ENCODE measurements around a stretch of chr16.

DNA sequence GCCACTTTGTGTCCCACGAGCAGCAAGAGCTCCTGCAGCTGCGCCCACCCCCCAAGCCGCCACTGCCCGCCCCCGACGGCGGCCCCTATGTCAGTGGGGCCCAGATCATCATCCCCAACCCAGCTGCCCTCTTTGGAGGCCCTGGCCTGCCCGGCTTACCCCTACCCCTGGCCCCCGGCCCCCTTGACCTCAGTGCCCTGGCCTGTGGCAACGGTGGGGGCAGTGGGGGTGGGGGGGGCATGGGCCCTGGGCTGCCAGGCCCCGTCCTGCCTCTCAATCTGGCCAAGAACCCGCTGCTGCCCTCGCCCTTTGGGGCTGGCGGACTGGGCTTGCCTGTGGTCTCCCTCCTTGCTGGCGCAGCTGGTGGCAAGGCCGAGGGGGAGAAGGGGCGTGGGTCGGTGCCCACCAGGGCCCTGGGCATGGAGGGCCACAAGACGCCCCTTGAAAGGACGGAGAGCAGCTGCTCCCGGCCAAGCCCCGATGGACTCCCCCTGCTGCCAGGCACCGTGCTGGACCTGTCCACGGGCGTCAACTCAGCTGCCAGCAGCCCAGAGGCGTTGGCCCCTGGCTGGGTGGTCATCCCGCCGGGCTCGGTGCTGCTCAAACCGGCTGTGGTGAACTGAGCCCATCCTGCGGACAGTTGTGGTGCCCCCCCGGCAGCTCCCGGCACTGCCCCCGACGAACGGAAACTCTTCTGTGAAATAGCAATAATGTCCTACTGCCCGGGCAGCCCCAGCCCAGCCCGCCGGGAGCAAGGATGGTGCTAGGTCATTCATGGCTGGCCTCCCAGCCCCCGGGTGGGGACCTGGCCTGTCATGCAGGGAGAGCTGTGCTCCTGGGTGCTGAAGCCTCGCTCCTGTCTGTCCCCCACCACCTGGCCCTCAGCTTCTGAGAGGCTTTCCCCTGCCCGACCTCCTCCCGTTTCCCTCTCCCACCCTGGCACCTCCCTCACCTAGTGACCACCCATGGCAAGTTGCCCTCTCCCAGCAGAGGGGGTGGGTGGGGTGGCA is 13.9 kb downstream of the PAM16 start:
- PRO-cap, result no peak

DNA sequence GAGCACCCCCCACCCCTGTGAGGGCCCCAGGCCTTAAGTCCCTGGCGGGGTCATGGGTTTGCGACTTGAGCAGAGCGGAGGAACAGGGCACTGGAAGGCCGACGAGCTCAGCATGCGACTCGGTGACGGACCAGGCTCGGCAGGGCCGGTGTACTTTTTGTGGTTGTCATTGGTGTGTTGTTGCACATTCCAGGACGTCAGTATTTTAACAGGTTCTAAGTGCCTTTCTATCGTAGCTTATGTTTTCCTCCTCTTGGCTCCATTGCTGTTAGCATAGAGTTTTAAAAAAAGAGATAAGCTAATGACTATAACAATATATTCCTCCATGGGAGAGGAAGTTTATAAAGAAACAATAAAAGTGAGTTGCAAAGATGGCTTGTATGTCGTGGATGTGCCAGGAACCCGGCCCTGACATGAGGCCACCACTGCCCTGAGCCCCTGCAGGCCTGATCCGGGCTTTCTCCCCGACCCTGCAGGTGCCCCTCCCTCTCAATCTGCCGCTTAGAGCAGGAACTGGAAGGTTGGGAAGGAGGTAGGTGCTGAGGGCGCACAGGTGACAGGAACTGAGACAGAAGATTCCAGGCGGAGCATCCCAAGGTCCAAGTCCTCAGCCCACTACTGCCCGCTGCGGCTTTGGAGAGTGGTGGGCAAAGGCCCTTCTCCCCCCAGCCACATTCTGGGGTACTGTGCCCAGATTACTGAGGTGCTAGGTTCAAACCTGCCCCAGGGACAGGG is 11.7 kb downstream of the PAM16 start:
- PRO-cap, result no peak

DNA sequence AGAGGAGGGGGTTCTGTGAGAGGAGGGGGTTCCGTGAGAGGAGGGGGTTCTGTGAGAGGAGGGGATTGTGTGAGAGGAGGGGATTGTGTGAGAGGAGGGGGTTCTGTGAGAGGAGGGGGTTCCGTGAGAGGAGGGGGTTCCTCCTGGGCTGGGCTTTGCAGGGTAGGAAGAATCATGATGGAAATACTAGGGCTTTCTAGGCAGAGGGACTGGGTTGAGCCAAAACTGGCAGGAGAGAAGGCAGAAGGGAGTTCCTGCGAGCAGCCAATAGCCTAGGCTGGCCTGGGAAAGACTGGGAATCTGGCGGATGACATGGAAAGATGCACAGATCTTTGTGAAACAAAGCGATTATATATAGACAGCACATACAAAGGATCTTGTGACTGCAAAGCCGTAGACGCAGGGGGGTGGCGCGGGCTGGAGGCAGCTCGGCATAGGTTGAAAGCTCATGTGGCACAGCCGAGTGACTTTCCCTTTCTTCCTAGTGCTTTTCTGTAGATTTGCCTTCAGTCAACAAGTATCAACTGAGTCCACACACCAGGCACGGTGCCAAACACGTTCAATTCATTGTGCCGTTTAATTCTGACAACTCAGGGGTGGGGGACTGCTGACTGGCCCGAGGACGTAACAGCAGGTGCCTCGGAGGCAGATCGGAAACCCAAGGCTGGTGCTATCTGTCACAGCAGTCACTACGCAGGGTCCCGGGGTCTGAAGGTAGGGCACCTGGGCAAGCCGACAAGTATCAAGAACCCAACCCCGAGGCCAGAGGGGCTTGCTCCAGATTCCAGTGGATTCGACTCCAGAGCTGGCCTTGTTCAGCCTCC is 6.2 kb downstream of the PAM16 start:
- PRO-cap, result unidirectional peak, plus-strand start at position 648 of the sequence

DNA sequence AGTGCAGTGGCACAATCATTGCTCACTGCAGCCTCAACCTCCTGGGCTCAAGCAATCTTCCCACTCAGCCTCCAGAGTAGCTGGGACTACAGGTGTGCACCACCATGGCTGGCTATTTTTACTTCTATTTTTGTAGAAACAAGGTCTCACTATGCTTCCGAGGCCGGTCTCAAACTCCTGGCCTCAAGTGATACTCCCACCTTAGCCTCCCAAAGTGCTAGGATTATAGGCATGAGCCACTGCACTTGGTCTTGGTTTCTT is 5.1 kb upstream of the VASN start:
- PRO-cap, result no peak

DNA sequence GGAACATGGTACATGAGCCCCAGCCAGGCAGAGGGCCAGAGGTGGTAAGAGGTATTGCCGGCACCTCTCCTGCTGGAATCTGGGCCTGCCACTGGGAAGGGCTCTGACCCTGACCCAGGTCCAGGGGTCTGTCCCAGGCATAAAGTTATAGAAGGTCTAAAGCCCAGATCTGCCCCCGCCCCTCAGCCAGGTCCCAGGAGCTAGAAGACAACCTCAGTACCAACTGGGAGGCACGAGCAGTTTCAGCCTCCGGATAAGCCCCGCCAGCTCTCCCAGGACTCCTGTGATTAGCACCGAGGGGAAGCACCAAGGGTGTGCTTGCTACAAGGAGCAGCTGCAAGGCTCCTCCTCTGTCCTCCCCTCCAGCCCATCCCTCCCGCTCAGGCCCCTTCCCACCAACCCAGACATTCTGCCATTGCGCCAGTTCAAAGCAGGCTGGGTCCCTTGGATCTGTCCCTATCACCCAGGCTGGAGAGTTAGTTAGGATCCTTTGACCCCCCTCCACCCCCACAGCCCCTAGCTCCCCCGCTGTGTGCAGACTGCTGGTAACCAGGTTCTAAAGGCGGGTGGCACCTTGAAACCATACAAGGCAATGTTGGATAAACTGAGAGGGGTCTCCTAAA is 2.2 kb upstream of the VASN start:
- PRO-cap, result no peak

DNA sequence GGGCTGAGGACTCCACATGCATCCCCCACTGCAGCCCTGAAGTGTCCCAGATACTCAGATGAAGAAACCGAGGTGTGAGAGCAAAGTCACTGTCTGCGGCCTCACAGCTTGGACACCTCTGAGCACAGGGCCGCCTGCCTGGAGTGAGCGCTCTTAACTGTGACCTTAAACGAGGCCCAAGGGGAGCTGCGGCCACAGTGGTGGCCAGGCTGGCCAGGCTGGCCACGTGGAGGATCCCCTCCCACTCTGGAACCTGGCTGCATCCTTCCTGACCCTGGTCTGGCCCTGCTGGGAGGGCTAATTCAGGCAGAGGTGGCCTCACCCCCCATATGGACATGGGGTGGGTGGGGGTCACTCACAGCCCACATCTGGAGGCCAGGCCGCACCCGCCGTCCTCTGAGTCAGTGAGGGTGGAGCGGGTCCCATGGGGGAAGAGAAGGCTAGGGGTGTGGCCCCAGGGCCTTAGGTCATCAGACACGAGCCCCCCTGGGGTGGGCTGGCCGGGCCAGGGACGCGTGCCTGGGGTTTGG is 6.6 kb downstream of the VASN start:
- PRO-cap, result no peak

DNA sequence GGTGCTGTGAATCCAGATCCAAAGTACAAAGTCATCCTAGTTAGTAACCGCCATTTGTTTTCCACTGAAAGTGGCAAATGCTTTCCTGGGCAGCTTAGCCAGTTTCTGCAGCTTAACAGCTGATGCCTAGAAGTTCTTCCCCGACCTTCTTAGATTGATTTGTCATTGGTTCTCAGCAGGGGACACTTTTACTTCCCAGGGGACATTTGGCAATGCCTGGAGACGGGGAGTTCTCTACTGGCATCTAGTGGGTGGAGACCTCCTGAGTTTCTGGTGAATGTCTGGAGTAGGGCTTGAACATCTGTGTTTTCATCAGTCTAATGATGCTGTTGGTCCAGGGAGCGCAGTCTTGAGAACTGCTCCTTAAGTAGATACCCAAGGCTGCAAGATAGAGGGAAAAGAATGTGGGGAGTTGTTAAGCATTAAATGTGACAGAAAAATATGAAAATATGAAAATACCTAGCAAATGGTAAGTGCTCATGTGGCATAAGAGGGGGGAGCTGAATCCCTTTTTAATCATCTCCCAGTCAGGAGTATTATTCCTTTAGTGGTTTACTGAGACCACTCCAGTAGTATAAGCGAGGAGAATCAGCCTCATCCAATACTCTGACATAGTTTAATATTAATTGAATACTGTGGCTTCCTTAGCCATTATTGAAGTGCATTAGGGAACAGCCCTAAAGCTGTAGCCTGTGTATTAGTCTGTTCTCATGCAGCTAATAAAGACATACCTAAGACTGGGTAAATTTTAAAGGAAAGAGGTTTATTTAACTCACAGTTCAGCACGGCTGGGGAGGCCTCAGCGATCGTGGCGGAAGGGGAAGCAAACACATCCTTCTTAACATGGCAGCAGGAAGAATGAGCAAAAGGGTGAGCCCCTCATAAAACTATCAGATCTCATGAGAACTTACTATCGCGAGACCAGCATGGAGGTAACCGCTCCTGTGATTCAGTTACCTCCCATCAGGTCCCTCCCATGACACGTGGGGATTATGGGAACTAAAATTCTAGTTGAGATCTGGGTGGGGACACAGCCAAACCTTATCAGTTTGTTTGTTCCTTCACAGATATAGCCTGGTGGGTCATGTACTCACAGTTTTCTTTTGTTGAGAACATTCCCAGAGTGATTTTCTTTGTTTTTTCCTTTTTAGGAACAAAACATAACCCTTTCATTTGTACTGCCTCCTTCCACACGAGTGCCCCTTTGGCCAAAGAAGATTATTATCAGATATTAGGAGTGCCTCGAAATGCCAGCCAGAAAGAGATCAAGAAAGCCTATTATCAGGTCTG is 8.0 kb downstream of the DNAJA3 start:
- PRO-cap, result no peak

GRCh38 chr16:4668276-4668912 is 25.0 kb upstream of the NUDT16L1 start:
- PRO-cap, result no peak

- PRO-cap, result no peak
These were observed 14.3 kb upstream of the NUDT16L1 start for GRCh38 chr16:4679001-4679583.

DNA sequence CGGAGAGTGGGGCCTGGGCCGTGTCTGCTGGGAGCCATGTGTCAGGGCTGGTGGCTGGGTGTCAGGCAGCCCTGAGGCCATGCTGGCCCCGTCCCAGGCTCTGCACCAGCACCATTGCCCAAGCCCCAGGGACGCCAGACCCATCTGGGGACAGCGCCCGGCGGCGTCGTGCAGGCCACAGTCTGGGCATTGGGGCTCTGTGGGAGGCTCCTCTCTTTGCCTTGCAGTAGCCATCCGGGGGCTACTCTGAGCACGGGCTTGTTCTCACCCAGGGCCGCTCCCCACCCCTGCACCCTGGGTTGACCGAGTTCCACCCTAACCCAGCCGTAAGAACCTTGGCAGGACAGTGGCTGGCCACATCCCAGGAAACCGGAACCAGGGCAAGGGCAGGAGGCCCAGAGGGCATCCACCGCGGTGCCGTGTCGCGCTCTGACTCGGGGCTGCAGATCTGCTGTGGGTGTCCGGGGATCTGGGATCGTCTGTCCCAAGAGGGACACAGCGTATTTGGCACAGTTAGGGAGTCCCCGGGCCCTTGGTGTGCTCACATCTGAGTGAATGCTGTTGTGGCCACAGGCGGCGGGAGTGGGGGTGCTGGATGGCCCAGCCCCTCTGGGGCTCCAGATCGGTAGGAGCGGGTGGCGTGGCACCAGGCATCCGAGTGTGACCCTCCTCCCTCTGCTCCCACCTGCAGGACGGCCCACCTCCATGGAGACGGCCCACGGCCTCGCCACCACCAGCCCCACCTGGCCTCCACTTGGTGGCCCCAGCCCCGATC is 5.1 kb upstream of the NUDT16L1 start:
- PRO-cap, result no peak

DNA sequence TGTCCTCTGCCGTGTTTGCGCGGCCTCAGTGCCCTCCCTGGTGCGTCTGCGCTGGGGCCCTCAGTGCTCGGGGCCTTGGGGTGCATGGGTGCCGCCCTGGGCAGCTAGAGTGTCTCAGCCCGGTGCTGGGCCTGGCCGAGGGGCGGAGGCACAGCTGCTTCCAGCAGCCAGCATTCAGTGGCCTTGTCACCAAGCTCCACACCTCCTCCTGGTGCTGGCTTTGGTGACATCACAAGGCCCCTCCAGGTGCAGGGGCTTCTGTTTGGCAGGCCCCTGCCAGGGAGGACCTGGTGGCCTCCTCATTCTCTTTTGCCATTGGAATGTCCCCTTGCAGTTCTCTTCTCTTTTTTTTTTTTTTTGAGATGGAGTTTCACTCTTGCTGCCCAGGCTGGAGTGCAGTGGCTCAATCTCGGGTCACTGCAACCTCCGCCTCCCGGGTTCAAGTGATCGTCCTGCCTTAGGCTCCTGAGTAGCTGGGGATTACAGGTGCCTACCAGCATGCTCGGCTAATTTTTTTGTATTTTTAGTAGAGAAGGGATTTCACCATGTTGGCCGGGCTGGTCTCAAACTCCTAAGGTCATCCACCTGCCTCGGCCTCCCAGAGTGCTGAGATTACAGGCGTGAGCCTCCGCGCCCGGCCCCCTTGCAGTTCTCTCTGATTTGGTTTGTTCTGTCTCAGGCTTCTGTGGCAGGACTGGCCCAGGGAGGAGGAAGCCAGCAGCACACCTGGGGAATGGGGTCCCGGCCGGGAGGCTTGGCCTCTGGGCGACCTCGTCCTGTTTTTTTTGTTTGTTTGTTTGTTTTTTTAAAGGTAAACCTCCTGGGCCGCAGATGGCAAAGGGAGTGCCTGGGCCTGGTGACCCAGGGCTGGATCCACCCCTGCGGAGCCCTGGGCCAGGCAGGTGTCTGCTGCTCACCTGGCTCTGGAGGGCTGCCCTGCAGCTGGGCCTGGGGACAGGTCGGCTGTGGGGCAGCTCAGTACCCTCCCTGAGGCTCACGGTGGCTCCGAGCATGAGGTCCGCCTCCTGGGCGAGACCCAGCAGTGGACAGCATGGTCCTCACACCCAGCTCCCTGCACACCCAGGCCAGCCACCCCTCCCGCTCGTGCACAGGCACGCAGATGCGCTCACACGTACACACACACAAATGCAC is 3.6 kb upstream of the NUDT16L1 start:
- PRO-cap, result no peak

DNA sequence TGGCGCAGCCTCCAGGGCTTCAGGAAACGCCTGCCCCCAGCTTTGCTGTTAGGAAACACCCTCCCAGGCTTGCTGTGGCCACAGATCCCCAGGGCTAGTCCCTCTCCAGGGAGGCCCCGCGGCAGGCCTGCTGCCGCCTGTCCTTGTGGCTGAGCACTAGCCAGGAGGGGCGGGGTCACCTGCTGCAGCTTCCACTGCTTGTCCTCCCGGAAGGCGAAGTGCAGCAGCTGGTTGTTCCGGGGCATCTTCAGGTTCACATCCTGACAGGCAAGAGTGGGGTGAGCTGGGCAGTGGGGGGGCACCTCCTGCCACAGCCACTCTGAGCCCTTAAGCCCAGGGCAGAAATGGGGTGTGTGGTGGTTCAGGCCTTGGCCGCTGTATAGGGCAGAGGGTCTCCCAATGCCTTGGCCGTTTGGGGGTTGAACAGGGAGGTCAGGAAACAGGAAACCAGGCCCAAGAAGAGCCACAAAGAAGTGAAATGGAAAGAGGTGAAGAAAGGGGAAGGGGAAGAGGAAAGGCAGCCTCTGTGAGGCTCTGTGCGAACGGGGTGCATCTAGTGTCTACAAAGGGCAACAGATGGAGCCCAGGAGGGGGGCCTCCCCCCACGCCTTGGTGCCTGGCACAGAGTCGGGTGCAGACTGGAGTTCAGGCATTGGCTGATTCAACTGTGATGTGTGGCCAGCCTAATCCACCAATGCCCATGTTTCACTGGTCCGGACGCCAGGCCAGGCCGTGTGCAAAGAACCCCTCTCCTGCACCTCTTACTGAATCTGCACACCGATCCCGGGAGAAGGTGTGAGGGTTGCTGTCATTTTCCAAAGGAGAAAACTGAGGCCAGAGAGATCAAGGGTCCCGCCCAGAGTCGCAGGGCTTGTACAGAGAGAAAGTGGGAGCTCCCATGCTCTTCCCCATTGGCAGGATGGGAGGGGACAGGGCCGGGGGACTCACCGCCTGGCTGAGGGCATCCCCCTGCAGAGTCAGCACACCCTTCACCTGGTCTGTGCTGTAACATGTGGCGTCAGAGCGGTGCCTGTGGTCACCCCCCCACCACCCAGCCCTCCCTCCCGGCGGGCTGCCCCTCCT is 1.8 kb downstream of the ROGDI start:
- PRO-cap, result unidirectional peak, minus-strand start at position 158 of the sequence

DNA sequence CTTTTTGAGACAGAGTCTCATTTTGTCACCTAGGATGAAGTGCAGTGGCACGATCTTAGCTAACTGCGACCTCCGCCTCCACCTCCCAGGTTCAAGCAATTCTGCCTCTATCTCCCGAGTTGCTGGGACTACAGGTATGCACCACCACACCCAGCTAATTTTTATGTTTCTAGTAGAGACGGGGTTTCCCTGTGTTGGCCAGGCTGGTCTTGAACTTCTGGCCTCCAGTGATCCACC is 12.7 kb downstream of the GLYR1 start:
- PRO-cap, result no peak

GRCh38 chr16:4858253-4859393 is 11.3 kb downstream of the UBN1 start:
- PRO-cap, result no peak

GRCh38 chr16:4880844-4881480 is 33.7 kb downstream of the UBN1 start:
- PRO-cap, result no peak

DNA sequence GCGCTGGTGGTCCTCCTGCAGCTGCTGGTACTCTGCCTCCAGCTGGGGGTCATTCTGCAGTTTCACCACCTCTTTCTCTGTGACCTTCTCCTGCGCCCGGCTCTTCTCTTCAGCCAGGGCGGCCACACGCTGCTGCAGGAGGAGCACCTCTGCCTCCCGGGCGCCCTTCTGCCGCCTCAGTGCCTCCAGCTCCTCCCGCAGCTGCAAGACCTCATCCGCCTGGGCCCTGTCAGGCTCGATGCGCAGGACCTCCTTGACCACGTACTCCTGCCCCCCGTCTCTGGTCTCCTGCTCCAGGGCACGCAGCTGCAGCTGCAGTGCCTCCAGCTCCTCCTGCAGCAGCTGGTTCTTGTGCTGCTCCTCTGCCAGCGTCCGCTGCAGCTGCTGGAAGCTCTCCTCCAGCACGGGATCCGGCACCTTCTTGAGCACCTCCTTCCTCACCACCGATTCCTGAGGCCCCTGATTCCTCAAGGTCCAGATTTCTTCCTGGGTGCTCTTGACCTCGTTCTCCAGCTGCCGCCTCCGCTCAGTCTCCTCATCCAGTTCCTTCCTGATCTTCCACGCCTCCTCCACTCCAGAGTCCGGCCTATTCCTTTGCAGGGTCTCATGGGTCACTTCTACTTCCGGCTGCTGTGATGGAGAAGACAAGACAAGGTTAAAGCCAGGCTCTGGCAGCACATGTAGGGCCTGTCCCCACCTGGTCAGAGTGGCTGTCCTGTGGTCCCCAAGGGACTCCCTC is 38.3 kb downstream of the UBN1 start:
- PRO-cap, result no peak

DNA sequence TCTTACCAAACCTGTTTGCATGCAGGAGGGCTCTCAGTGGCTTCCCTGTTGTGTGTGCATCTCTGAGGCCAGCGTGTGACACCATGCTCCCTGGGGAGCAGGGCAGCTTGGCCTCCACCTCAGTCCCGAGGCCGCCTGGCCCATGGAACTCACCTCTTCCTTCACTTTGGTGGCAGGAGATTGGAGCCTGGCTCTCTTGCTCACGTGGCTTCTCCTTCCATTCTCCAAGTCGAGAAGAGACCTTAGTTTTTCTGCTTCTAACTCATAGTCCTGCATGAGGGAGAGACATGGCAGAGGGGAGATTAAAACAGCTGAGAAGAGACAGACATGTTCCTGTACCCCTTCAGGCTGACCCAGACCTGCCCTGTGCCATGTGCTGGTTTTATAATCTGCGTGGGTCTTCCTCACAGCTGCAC is 40.7 kb downstream of the UBN1 start:
- PRO-cap, result no peak

DNA sequence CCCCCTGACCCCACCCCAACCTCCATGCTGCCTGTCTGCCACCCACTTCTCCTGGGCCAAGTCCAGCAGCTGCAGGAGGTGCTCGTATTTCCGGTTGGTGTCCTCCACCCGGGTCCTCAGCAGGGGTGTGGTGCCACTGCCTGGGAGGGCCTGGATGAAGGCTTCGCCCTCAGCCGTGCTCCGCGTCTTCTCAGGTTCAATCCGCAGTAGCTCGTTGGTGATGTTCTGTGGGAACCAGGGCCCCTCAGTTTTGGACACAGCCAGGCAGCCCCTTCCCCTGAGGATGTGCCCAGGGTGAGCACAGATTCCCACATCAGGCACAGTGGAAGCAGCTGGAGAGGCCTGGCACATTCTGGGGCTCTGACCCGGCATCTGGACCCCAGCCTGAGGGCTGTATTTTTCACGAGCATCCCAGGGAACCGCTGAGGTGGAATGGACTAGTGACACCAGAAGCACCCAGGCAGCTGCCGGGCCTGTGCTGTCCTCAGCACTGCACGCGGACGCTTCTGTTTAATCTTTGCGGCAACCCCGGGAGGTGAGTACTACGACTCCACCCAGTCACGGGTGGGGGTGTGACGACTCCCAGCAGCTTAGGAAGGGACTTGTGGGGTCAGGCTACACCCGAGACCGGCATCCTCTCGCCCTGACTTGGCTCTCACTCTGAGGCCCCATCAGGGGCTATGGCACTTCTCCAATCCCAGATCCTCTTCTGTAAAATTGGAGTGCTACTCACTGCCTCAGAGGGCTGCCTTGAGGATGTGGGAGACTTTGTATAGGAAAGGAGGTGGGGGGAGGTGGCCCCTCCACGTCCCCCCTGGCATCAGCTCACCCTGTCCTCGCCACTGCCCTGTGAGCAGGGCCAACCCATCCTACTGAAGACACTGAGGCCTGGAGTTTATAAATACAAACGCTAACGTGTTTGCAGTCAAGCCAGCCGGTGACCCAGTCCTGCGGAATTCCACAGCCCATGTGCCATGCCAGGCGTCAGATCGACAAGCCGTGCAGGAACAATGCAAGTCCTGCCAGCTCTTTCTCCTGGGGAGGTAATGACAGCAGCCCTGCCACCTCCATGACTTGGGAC is 44.6 kb downstream of the PPL start:
- PRO-cap, result no peak

- PRO-cap, result no peak
These were observed 10.3 kb upstream of the SEC14L5 start for GRCh38 chr16:4947684-4948429.

DNA sequence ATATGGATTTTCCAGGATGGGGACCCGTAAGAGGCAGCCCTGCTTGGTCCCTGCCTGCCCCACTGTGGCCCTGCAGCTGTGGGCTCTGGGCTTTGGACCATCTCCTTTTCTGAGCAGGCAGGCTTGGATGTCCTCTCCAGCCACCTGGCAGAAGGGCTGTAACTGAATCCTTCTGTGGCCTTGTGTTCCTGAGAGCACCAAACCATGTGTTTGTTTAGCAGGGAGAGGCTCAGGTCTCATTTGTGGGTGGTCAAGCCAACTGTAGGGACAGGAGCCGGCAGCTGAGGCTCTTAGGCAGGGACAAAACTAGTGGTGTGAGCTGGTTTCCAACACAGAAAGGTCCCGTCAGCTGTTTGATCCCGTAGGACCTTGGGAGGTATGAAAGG is 18.5 kb downstream of the SEC14L5 start:
- PRO-cap, result no peak

All from Metastatic Pancreatic Carcinoma in the Ovary (tissue), 1 donor.